HEK293 (cell line): Measurements from ENCODE around the genes CYP4B1, CMPK1, AGBL4 and ELAVL4.

DNA sequence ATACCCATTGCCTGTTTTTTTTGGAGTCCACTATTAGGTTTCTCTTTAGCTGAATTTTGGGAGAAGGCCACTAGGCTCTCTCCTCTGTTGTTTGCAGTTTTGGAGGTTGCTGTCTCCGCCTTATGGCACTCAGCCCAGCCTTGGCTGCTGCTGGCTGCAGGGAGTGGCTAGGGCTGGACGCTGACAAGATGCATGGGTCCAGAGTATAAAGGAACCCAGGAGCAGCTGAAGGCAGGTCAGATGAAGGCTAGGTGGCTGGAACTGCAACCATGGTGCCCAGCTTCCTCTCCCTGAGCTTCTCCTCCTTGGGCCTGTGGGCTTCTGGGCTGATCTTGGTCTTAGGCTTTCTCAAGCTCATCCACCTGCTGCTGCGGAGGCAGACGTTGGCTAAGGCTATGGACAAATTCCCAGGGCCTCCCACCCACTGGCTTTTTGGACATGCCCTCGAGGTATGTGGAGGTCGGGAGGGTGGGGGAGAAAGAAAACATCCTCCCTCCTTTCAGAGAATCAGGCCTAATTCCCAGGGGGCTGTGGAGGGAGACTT, at the start of gene CYP4B1:
TSS of gene CYP4B1 (plus strand) at position 234 of the 544 bp plus-strand sequence.
- PRO-cap = no peak
- RRBS, 2 experiments = no CpG with 5 or more reads among the region's 6 CpGs

GRCh38 chr1:47139051-47139320, 1.7 kb downstream of the CYP4A22 start:
- PRO-cap = no peak
- RRBS, 2 experiments = no CpG with 5 or more reads among the region's 2 CpGs

- PRO-cap = no peak
- RRBS, 2 experiments = no CpG with 5 or more reads among the region's 8 CpGs
These were observed 8.4 kb downstream of the PDZK1IP1 start for GRCh38 chr1:47181342-47181854.

GRCh38 chr1:47226128-47226733, 5.8 kb downstream of the TAL1 start:
- PRO-cap = no peak
- RRBS, 2 experiments = no CpG with 5 or more reads among the region's 18 CpGs

DNA sequence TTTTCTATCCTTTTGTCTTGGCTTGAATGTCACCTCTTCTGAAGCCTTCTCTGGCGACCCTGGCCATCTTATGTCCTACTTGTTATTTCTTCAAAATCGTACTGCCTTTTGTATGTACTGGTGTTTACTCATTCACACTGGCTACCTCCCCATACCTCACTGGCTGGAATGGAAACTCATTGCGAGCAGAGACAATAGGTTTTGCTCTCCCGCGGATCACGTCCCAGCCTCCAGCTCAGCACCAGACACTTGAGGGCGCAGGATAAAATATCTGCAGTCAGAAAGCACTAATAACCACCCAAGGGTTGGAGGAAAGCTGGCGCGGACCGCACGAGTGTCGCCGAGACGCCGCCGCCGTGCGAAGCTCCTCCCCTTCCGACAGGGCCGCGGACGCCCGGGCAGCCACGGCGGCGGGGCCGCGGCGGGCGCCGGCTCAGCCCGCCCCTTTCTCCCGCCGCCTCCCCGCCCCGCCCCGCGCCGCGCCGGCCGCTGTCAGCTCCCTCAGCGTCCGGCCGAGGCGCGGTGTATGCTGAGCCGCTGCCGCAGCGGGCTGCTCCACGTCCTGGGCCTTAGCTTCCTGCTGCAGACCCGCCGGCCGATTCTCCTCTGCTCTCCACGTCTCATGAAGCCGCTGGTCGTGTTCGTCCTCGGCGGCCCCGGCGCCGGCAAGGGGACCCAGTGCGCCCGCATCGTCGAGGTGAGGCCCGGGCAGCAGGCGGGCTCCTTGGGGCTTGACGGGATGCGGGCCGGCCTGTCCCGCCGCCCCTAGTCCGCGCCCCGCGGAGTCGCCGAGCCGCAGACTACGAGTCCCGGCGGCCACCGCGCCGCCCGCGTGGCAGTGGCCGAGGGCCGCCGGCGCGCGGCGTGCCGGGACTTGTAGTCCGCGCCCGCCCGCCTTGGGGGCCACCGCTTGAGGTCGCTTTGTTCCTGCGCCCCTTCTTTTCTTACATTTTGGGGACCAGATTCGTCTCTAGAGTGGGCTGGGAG, at the start of gene CMPK1:
TSS of gene CMPK1 (plus strand) at position 371 of the 987 bp plus-strand sequence.
- PRO-cap = bidirectional peak, plus-strand start at position 504 of the sequence, minus-strand start at position 344 of the sequence; bidirectional peak, plus-strand start at position 877 of the sequence, minus-strand start at position 792 of the sequence
- RRBS, 2 experiments = 2 to 3% methylated on average over 56 to 61 of the region's 105 CpGs

DNA sequence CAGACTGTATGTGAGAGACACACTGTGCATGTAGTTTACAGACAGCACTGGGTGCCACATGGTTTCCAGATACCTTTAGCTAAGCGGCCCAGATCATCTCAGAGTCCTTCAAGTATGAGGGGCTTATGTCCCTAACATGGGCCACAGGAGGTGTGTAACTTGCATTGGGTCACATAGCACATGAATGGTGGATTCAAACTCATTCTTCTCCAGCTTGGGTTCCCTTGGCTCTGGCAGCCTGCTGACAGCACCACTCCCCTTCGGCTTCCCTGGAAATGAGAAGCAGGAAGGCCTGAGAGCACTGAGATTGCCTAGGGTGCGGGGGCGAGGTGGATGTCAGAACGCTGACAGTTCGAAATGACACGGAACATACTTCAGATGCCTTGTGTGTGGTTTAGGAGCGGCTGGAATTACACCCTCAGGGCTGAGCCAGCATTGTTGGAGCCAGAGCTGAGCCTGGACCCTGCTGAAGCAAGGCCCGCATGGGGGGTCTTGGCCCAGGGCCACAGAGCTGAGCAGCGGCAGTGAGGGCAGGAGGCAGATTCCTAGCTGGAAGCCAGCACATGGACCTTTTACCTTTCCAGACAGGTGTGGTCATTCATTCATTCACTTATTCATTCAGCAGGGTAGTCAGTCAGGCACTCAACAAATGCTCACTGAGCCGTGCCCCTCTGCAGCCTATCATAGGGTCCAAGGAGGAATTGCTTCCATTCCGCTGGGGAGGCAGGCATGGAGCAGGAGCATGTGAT, 6.8 kb upstream of the FOXE3 start:
- PRO-cap = no peak
- RRBS, 2 experiments = no CpG with 5 or more reads among the region's 12 CpGs

- PRO-cap = no peak
- RRBS, 2 experiments = 66% methylated on average over 2 of the region's 21 CpGs; no CpG with 5 or more reads in 1 of the 2 experiments
These were observed 270.4 kb downstream of the FOXD2 start for GRCh38 chr1:47708251-47708670.

DNA sequence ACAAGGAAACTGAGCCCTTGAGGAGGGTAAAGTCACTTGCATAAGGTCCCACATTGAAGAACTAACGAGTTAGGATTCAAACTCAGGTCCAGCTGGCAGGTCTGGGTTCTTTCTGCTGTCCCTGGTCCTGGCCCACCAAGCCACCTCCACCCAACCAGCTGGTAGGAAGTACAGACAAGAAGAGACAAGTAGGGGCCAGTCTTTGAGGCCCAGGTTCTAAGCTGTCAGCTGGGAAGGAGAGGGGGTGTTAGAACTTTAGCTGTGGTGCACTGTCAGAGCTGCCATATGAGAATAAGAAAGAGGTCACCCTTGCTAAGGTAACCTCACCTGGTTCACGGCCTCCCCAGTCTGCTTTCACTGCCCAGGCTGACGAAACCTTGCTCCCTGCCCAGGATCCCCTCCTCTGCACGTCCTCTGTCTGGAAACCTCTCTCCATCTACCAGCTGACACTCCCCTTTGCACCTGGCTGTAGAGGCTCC, 188.5 kb downstream of the TRABD2B start:
- PRO-cap = no peak
- RRBS, 2 experiments = no CpG with 5 or more reads among the region's 4 CpGs

DNA sequence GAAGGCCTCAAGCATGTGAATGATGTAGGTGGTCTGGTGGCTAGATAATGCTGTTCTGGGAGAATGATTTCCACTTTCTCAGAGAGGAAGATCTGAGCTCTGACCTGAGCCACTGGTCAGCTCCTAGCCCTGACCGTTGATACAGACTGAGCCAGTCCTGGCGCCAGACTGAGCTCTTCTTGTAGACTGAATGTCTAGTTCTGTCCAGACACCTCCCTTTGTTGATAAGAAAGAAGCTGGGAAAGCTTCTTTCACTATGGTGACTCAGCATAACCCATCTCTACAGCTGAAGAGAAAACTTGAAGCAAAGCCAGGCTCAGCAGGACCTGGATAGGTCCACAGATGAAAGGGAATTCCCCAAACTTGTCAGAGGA, 9.8 kb upstream of the TRABD2B start:
- PRO-cap = no peak
- RRBS, 2 experiments = no CpG with 5 or more reads among the region's 2 CpGs

DNA sequence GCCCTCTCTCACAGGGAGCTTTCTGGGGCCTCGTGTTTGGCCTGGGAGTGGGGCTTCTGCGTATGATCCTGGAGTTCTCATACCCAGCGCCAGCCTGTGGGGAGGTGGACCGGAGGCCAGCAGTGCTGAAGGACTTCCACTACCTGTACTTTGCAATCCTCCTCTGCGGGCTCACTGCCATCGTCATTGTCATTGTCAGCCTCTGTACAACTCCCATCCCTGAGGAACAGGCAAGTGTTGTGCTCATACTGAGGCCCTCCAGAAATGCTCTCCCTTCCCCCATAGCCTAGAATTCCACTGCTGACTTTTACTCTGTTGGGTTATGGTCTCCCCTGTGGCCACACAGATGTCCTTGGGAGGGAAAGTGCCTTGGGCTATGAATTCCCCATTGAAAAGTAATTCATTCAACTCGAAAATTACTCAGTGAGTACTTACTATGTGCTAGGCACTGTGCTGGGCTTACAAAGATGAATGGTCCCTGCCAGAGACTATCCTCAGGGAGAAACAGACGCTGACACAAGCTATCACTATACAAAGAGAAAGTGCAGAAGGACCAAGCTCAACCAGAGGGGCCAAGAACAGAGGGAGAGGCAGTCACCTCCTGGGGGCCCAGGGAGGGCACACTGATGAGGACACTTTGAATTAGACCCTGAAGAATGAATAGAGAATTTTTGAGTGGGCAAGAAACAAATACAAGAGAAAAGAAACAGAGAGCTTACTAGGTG, 17.0 kb downstream of the SLC5A9 start:
- PRO-cap = no peak
- RRBS, 2 experiments = no CpG with 5 or more reads among the region's 8 CpGs

DNA sequence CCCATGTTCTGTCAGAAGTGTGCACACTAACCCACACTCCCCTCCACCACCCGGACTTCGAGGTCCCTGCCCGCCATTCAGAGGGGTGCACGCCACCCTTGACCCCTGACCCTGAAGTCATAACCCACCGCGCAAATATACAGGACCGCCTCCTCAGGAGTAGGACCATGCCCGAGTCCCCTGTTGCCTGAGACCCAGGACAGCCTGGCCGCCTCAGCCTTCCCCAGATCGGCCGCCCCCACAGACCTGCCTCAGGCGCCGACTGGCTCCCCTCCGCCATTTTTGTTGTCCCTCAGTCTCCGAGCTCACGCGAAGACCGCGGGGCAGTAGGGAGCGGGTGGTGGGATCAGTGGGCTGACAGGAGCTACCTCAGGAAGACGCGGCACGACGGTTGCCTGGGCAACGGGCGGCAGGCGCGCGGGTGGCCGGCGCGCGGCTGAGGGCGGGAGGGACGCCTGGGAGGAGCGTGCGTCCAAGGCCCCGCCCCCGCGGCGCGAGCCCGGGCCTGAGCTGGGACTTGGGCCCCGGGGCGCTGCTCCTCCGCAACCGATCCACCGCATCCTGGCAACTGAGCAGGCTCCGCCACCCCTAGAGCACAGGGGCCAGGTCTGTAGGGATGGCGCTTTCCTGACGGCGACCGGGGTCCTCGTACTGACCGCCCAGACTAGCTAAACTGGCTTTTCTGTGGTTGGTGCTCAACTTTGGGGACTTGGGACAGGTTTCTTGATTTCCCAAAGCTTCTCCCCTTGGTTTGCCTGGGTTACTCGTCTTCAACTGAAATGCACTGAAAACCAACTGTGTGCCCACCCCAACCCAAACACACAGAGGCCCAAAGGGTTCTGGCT, at the start of gene AGBL4:
TSS of gene AGBL4 (minus strand) at position 438 of the 845 bp plus-strand sequence.
- PRO-cap = bidirectional peak, plus-strand start at position 535 of the sequence, minus-strand start at position 393 of the sequence
- RRBS, 2 experiments = under 1 to 2% methylated on average over 13 of the region's 56 CpGs

GRCh38 chr1:50047690-50048470, 24.1 kb upstream of the AGBL4 start:
- PRO-cap = unidirectional peak, plus-strand start at chr1:50048018
- RRBS, 2 experiments = no CpG with 5 or more reads among the region's 55 CpGs

GRCh38 chr1:50108363-50109118, at the start of gene ELAVL4:
Gene ELAVL4, plus strand, starts transcription at chr1:50108920.
- PRO-cap = no peak
- RRBS, 2 experiments = no CpG with 5 or more reads among the region's 12 CpGs

DNA sequence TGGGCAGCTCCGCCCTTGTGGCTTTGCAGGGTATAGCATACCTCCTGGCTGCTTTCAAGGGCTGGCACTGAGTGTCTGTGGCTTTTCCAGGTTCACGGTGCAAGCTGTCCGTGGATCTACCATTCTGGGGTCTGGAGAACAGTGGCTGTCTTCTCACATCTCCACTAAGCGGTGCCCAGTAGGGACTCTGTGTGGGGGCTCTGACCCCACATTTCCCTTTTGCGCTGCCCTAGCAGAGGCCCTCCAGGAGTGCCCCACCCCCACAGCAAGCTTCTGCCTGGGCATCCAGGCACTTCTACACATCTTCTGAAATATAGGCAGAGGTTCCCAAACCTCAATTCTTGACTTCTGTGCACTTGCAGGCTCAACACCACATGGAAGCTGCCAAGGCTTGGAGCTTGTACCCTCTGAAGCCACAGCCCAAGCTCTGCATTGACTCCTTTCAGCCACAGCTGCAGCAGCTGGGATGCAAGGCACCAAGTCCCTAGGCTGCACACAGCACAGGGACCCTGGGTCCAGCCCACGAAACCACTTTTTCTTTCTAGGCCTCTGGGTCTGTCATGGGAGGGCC, 204.6 kb downstream of the FAF1 start:
- PRO-cap = no peak
- RRBS, 2 experiments = no CpG with 5 or more reads among the region's 6 CpGs

GRCh38 chr1:50970336-50970615, 231 bp downstream of the CDKN2C start:
- PRO-cap = no peak
- RRBS, 2 experiments = no CpG with 5 or more reads among the region's 9 CpGs

- PRO-cap = no peak
- RRBS, 2 experiments = no CpG with 5 or more reads among the region's 3 CpGs
These were observed 15.1 kb downstream of the CDKN2C start for GRCh38 chr1:50985070-50985708.

DNA sequence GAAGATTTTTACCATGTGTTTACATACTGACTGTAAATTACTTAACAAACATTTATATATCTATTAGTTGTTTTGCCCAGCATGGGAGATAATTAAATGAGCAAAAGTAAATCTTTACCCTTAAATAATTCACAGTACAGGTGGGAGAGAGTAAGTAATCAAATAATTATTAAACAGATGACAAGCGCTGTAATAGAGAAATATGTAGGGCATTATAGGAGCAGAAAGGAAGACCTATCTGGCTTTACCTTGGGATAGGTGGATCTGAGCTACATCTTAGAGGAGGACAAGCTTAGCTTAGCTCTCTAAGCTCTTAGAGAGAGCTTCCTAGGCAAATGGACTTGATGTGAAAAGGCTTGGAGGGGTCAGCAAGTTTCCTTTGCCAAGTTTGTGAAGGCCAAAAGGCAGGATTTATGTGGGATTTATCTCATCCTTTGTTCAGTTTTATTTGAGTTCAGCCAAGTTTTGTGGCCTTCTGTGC, 26.2 kb upstream of the RNF11 start:
- PRO-cap = no peak
- RRBS, 2 experiments = no CpG with 5 or more reads among the region's 1 CpG

- PRO-cap = no peak
- RRBS, 2 experiments = no CpG with 5 or more reads among the region's 5 CpGs
These were observed 25.8 kb upstream of the RNF11 start for GRCh38 chr1:51210299-51210664.

GRCh38 chr1:51250389-51250625, 14.2 kb downstream of the RNF11 start:
- PRO-cap = no peak
- RRBS, 2 experiments = no CpG with 5 or more reads among the region's 3 CpGs

DNA sequence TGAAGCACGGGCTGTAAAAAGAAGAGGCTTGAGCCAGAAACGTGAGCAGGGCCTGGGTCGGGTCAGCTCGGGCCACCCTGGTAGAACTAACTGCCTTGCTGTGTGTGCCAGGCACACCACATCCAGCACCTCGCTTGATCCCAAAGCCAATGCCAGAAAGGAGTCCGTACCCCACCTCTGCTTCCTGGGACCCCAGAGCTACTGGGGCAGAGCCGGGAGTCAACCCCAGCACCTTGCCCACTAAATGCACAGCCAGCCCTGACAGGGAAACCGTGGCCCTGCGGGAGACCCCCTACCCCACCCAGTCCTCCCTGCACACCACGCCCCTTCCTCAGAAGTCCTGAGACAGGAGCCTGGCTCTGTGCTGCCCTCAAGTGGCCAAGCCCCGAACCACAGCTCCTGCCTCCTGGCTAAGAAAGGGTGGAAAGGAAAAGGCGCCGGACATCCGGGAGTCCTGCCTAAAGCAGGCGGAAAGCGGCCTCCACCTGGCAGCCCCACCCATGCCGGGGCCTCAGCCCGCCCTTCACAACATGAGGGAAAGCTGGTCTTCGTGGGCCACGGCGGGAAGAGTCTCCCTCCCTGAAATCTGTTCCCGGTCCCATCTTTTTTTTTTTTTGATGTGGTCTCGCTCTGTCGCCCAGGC, 33.6 kb downstream of the TTC39A start:
- PRO-cap = unidirectional peak, plus-strand start at position 440 of the sequence; unidirectional peak, plus-strand start at position 526 of the sequence
- RRBS, 2 experiments = 4 to 11% methylated on average over 7 of the region's 24 CpGs